ENCODE measurements around a stretch of chr7.

DNA sequence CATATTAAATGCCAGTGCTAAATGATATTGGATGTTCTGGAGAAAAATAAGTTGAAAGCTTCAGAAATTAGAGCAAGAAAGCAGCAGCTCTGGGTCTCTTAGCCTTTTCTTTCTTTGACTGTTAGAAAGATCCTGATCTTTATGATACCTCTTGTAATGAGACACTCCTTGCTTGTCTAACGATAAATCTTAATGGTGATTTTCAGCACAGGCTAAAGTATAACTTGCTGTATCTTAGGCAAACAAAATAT is 4.5 kb downstream of the CASD1 start:
- RRBS, result no CpG with 5 or more reads among the region's 1 CpG

DNA sequence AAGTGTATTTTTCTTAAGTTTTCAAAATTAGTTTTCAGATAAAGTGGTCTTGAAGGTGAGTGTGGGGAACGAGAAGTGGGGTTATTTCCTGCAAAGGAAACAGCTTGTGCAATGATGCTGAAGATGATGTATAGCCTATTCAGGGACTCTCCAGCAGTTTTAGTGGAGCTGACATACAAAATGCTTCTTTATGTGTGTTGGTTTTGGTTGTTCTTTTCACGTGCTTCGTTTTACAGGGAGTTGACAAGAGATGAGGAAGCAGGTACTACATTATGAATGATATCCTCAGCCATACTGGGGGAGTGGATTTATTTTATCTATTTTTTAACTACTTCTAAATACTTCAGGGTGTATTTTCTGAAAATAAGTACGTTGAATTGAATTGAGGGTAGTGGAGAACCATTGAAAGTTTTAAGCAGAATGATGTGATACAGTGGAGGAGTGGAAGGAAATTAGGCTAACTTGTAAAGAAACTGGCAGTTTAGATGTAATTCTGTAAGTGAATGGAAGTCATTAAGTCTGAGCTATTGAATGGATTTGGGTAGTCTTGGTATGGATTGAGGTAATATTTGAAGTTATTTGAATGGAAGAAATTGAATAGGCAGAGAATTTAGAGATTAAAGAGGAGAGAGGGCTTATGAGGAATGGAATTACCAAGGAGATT is 20.7 kb downstream of the CASD1 start:
- RRBS, result no CpG with 5 or more reads among the region's 4 CpGs

DNA sequence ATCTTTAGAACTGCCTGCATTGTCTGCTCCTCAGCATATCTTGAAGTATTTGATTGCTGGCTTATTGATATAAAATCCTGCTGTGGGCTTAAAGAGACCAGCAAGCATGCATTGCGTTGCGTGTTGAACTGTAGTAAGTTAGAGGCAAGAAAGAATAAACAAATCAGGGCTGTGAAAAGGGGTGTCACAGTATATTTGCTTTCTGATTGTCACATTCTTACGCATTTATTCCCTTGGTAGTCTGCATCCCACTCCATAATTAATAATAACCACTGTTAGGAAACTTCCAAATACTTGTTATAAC is 1.5 kb downstream of the PPP1R9A start:
- RRBS, result no CpG with 5 or more reads among the region's 3 CpGs

DNA sequence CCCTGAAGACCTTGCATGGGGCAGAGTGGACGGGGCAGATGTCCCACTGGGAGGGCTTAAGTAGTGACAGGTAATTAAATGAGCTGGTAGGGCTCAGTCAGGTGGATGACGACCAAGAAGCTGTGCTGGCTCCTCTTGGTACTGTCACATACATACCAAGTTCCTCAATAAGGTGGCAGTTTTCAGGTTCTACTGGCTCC is 1.8 kb downstream of the PON3 start:
- RRBS, result no CpG with 5 or more reads among the region's 2 CpGs

GRCh38 chr7:95601029-95601720 is 4.9 kb upstream of the PDK4 start:
- RRBS, result no CpG with 5 or more reads among the region's 5 CpGs

DNA sequence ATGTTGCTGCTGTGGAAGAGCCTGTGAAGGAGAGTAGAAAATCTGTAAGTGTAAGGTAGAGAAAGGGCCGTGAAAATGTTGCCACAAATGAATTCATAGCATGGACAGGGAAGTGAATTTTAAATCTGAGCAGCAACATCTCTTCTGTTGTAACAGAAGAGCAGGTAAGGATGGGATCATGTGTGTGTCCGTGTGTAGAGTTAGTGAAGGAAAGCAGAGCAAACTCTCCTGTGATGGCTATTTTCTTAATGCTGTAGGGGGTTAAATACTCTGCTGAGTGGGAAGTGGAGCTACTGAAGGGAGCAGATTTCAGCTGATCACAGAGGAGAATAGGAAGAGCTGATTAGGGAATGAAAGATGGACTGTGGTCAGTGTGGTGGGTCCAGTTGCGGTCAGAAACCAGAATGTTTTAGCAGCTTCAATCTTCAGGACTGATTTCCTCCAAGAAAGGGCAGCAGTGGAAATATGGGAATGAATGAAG is 272.2 kb downstream of the DYNC1I1 start:
- RRBS, result no CpG with 5 or more reads among the region's 3 CpGs

GRCh38 chr7:96045164-96045726 is 272.9 kb downstream of the DYNC1I1 start:
- RRBS, result no CpG with 5 or more reads among the region's 3 CpGs

DNA sequence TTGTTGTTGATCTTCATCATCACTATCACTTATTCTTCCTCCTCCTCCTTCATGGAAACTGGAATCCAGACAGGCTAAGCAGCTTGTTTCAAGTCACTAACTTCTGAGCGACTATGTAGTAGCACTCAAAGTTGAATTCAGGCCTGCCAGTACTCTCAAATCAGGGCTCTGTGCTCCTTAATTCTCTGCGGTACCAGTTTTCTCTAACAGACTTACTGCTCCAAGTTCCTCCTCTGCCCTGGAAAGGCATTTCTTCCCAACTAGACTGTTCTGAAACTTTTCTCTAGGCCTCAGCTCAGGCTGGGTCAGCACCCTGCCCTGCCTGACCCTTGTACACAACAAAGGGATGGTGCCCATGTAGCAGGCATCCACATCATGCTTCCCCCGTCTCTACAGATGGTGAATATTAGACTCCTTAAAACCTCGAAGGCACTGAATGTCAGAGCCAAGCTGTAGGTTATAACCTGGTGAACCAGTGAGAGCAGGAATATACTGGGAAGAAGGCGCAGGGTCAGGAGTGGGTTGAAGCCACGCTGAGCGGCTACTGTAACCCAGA is 144.1 kb downstream of the SLC25A13 start:
- RRBS, result no CpG with 5 or more reads among the region's 7 CpGs

GRCh38 chr7:96308082-96308829 is 13.6 kb downstream of the SLC25A13 start:
- RRBS, result no CpG with 5 or more reads among the region's 5 CpGs

- RRBS, result no CpG with 5 or more reads among the region's 5 CpGs
Measured at GRCh38 chr7:96786366-96786783, 76.7 kb upstream of the SEM1 start.

GRCh38 chr7:96949713-96950317 is 55.5 kb upstream of the DLX6 start:
- RRBS, result no CpG with 5 or more reads among the region's 9 CpGs

GRCh38 chr7:97450742-97451133 is 281.1 kb upstream of the TAC1 start:
- RRBS, result no CpG with 5 or more reads among the region's 7 CpGs

GRCh38 chr7:98119081-98119867 is 12.6 kb downstream of the LMTK2 start:
- RRBS, result no CpG with 5 or more reads among the region's 11 CpGs

DNA sequence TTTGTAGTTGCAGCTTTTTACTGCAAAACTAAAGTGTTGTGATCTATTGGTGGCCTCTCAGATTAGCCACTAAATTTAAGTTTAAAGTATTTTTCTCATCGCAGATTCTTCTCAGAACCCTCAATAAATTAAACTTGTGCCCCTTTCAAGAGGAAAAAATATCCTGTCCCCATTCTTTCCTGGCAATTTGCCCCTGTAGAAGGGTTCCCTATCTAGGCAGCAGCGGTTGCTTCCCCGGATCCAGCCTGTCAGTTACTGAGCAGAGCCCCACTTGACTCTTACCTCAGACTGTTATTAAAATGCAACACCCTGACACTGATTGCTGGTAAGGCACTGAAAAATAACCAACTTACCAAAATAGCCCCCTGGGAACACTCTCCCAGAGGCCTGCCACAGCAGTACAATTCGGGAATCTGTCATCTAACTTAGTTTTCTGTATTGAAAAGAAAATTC is 13.9 kb downstream of the LMTK2 start:
- RRBS, result no CpG with 5 or more reads among the region's 4 CpGs

DNA sequence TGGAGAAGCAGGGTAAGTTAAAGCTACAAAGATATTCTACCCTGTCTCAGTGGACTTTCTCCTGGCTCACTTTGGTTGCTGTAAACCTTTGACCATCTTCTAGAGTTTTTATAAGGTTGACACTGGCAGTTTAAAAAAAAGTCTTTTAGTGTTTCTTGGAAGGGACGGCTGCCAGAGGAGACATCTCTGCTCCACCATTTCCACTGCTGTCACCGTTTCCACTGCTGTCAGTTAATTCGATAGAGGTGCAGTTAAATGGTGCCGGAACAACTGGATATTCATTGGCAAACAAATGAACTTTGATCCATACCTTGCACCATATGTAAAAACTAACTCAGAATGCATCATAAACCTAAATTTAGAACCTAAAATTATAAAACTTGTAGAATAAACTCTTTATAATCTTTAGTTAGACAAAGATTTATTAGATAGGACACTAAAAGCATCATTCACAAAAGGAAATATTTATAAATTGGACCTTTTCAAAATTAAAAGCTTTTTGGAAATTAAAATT is 42.7 kb downstream of the LMTK2 start:
- RRBS, result no CpG with 5 or more reads among the region's 4 CpGs

GRCh38 chr7:98213700-98214774 is 2.8 kb downstream of the BHLHA15 start:
- RRBS, result 53% methylated on average over 4 of the region's 29 CpGs

GRCh38 chr7:98284018-98285152 is 2.9 kb downstream of the BRI3 start:
- RRBS, result 1% methylated on average over 3 of the region's 27 CpGs

DNA sequence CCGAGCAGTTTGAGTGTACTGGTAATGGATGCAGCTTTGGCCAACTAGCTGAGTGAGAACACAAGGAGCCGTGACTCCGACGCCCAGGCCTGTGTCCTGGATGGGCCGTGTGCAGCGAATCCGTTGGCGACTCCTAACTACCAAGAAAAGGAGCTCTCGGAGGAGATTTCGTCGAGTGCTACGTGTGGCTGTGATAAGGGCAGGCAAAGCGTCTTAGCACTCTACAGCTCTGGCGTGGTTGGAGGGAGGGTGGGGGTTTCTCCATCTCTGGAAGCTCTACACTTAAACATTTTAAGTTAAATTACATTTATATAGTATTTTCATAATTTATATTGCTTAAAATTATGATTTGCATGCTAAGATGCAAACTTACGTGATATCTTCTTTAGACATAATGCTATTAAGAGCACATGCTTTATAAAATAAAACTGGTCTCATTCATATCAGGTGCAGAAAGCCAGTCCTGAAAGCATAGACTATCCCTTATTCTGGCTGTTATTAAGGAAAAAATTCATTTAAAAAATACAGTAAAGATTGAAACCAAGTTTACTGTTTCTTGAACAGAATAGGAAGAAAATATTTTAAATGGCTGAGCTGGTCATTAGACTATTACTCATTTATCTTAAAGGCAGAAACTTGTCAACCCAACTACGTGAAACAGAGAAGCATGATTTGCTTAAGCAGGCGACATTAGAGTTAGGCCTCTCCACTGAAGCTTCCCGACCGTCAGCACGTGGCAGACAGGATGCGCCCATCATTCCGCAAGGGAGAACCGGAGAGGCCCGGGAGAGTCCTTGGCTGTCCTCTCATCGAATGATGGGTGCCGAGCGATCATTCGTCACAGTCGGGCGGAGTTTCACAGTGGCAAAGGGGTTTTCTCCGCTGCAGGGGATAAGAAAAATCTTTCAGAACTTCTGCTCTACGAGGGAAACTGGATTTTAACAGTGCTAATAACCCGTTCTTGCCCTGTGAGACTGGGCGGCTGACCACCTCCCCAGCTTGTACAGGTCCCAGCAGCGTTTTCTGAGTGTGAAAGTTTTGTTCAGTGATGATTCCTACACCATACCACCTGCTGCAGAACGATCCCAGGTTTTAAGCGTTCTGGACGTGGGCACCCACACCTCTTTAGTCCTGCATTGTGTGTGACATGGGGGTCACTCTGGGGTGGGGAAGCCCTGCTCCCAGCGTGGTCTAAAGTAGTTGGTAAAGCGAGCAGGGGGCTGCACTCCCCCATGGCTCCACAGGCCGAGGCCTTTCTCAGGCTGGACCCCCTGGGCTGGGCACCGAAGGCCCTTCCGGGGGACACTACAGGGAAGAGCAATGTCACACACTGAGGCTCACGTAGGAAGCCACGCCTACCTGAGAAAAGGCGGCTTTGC is 11.7 kb downstream of the BRI3 start:
- RRBS, result no CpG with 5 or more reads among the region's 46 CpGs

GRCh38 chr7:98307441-98308314 is 26.2 kb downstream of the BRI3 start:
- RRBS, result no CpG with 5 or more reads among the region's 29 CpGs

- RRBS, result no CpG with 5 or more reads among the region's 22 CpGs
Measured at GRCh38 chr7:98398509-98399564, 2.1 kb downstream of the BAIAP2L1 start.

All from AG09319 (cell line).